SK-MEL-5 (cell line): ENCODE data around the genes CCNL1 and LXN.

DNA sequence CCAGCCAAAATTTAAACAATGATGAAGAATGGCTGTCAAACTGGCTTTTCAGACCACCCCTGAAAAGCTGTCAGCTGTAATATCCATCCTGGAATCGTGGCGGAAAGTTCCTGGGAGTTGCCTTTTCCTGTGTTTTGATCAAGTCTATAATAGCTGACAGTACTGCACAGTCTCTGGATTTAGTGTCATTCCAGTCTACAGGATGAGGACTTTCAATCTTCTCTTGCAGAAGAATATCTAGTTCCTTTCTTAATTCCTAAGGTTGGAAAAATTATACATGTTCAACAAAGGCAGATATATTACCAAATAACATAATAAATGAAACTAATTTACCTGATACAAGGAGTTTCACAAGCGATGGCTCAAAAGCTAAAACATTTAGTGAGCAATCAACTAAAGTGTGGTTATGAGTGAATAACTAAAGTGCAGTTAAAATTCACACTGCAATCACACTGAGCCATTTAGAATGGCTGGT is 48.1 kb downstream of the DHX36 start:
RAMPAGE:
- cytosol, long total RNA: no peak
- long total RNA: no peak
- nucleus, long total RNA: no peak

DNA sequence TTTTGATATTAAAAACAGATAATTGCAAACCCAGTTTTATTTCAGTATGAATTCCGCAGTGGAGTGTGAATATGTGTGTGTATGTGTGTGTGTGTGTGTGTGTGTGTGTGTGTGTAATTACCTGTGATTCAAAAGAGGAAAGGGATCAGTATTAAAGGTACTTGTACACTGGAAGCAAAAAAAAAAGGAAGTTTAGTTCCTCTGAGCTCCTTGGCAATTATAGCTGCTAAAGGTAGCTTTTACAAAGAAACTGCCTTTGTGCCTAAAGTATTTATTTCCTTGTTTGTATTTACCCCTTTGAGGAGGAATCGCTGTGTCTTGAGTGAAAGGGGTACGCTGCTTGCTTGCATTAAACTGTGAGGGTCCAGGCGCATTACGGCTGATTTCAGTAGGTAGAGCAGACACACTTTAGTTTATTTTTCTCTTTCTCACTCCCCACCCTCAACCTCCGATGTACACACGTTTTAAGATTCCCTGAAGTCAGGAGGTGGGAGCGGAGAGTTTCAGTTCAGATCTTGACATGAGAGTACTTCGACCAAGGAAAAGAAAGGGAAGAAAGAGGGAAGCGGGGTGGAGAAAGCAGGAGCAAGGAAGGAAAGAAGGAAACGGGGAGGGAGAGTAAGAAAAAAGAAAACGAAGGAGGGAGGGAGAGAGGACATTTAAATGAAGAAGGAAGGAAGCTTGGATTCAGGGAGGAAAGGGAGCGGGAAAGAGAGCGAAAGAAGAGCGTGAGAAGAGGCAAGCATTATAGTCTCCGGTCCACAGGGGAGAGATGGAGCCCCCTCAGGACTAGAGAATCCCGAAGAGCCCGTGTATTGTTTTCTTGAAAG is 1.3 kb upstream of the MME start:
RAMPAGE:
- cytosol, long total RNA: no peak
- long total RNA: no peak
- nucleus, long total RNA: no peak

DNA sequence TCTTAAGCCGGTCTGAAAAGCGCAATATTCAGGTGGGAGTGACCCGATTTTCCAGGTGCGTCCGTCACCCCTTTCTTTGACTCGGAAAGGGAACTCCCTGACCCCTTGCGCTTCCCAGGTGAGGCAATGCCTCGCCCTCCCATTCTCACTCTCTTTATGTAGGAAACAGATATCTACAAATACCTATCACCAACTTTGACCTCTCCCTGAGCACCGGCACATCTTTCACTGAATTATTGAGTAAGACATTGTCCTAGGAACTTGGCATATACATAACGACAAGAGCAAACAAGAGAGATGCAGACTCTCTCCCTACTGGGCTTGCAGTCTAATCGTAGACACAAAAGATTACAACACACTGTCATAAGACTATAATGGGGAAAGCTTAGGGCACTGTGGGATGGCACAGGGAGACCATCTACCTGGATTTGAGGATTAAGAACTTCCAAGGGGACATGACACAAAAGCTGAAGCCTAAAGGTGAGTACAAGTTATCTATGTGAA is 218.6 kb upstream of the STRIT1 start:
RAMPAGE:
- cytosol, long total RNA: no peak
- long total RNA: no peak
- nucleus, long total RNA: no peak

DNA sequence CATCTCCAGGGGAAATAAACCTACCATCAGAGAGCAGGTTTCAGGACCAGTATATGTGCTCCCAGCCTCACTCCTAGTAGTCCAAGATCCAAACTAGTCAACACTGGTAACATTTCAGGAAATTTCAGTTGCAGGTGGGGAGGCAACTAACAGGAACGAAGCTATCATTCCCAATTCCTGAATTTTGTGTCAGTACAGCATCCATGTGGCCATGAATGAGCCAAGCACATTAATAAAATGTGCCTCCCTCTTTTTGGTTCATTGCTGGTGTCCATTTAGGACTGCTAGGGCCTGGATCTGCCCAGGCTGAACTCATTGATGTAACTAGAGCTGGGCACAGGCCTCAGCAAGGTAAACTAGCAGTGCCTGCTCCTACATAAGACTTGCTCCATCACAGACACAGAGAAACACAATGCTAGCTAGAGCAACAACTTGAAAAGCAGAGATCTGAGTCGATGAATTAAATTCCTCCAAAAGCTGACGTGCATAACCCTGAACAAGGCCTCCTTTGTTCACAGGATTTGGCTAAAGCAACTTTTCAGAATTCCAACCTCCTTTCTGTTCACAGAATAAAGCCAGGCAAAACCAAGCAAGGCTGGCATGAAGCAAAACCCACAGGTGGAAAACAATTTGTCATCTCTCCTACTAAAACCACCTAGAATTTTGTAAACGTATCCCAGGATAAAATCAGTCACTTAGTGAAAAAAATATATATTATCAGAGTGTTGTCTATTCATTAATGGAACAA is 40.2 kb downstream of the PLCH1 start:
RAMPAGE:
- cytosol, long total RNA: no peak
- long total RNA: no peak
- nucleus, long total RNA: no peak

DNA sequence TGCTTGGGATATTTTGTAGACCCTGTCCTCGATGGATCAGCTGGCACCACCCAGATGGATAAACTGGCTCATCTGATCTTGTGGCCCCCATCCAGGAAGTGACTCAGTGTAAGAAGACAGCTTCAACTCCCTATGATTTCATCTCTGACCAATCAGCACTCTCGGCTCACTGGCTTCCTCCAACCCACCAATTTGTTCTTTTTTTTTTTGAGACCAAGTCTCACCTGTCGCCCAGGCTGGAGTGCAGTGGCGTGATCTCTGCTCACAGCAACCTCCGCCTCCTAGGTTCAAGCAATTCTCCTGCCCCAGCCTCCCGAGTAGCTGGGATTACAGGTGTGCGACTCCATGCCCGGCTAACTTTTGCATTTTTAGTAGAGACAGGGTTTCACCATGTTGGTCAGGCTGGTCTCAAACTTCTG is 7.8 kb upstream of the GMPS start:
RAMPAGE:
- cytosol, long total RNA: no peak
- long total RNA: no peak
- nucleus, long total RNA: no peak

GRCh38 chr3:156142719-156143714 is 22.6 kb downstream of the KCNAB1 start:
RAMPAGE:
- cytosol, long total RNA: no peak
- long total RNA: no peak
- nucleus, long total RNA: no peak

DNA sequence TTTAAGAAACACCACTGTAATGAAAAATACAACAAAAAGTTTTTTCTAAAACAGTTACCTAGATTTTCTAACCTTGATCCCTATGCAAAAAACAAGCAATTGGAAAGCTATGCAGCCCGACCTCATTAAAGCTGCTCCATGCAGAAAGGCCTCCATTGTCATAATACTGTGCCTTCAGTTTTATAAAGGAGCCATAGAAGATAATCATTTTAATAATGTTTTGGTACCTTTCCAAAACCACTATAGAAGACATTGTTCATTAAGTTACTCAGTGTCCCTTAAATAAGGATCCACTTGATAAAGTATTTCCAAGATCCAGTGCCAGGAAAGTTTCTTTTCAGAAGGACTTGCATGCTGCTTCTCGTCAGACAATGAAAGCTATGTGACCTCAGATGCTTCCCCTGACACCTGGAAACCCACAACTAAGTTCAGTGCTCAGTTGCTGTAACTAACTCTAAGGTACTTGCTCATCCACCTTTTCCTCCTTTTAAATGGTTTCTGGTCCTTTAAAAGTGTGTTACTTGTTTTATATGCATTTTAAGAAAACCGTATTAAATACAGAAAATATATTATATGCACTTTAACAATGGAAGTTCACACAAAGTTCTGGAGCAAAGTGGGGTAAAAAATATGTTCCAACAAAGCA is 7.3 kb downstream of the SSR3 start:
RAMPAGE:
- cytosol, long total RNA: no peak
- long total RNA: no peak
- nucleus, long total RNA: no peak

GRCh38 chr3:156605408-156606579 is 50.9 kb upstream of the SSR3 start:
RAMPAGE:
- cytosol, long total RNA: no peak
- long total RNA: no peak
- nucleus, long total RNA: no peak

RAMPAGE:
- cytosol, long total RNA: no peak
- long total RNA: no peak
- nucleus, long total RNA: no peak
Measured at GRCh38 chr3:156816631-156817536, 9.3 kb upstream of the LEKR1 start.

RAMPAGE:
- cytosol, long total RNA: no peak
- long total RNA: no peak
- nucleus, long total RNA: no peak
Measured at GRCh38 chr3:157087765-157088438, 72.0 kb downstream of the CCNL1 start.

DNA sequence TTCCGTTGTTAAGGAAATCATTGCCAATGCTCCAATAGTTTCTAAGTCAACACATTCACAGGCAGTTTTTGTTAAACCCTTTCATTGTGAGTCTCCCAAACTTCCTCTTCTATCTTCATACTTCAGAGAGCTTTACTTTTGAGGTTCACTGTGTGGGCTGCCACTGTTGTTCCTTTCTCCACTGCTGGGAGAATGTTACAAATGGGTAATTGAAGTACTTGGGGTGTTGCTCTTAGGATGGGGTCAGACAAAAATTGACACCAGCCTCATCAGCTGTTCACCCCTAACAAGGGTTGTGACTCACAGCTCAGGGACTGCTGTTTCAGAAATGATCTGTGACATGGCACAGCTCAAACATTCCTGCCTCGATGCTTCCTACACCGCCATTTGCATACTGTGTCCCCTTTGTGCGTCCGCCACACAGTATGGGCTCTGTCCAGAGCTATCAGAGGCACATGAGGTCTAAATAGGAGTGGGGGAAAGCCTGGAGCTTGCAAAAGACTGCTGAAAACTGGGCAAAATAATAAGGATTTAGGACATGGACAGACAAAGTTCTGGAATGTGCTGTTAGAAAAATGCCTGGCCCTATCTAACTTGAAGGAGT is 44.0 kb downstream of the CCNL1 start:
RAMPAGE:
- cytosol, long total RNA: no peak
- long total RNA: no peak
- nucleus, long total RNA: no peak

DNA sequence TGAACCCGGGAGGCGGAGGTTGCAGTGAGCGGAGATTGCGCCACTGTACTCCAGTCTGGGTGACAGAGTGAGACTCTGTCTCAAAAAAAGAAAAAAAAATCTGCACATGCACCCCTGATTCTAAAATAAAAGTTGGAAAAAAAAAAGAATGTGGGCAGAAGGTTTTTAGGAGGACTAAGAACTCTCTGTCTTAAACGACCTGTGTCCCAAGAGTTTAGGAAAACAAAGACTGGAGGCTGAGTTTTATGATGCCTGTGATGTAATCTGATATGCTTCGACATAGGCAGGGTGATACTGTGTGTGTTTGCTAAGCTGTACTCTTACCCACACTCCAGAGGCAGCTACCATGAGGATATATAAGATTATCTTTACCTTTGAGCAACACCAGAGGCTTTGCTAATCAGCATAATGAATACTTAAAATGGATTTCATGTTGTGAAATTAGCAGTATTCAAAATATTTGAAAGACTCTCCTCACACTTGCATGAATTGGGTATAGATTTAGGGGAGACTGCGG is 34.2 kb downstream of the CCNL1 start:
RAMPAGE:
- cytosol, long total RNA: no peak
- long total RNA: no peak
- nucleus, long total RNA: no peak

RAMPAGE:
- cytosol, long total RNA: no peak
- long total RNA: no peak
- nucleus, long total RNA: no peak
Measured at GRCh38 chr3:157127787-157128181, 32.2 kb downstream of the CCNL1 start.

DNA sequence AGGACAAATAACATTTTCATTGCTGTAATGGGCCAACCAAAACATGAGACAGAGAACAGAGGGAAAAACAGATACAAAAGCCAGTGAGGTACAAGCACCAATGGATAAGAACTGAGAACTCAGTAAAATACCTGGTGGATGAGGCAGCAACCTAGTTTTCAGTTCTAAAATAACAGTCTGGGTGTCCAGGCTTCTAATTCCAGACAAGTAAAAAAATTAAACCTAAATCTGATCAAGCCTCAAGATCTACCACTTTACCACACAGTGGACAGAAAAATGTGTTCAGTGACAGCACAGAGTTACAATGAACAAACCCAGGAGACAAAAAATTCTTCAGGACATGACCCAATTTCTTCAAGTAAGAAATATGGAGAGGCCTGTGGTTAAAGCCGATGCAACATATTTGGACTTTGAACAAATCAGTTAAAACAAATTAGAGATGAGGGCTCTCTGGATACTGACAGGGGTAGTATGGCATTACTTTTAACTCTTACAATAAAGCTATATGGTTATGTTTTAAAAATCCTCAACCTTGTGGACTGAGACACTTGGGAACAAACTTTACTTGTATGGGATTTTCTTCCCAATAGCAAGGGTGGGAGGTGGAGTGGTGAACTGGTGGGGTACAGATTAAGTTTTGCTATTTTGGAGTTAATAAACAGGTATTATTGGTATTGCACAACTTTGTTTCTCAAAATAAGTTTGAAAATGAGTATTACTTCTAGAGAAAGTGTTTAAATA is 14.3 kb downstream of the CCNL1 start:
RAMPAGE:
- cytosol, long total RNA: no peak
- long total RNA: no peak
- nucleus, long total RNA: no peak

DNA sequence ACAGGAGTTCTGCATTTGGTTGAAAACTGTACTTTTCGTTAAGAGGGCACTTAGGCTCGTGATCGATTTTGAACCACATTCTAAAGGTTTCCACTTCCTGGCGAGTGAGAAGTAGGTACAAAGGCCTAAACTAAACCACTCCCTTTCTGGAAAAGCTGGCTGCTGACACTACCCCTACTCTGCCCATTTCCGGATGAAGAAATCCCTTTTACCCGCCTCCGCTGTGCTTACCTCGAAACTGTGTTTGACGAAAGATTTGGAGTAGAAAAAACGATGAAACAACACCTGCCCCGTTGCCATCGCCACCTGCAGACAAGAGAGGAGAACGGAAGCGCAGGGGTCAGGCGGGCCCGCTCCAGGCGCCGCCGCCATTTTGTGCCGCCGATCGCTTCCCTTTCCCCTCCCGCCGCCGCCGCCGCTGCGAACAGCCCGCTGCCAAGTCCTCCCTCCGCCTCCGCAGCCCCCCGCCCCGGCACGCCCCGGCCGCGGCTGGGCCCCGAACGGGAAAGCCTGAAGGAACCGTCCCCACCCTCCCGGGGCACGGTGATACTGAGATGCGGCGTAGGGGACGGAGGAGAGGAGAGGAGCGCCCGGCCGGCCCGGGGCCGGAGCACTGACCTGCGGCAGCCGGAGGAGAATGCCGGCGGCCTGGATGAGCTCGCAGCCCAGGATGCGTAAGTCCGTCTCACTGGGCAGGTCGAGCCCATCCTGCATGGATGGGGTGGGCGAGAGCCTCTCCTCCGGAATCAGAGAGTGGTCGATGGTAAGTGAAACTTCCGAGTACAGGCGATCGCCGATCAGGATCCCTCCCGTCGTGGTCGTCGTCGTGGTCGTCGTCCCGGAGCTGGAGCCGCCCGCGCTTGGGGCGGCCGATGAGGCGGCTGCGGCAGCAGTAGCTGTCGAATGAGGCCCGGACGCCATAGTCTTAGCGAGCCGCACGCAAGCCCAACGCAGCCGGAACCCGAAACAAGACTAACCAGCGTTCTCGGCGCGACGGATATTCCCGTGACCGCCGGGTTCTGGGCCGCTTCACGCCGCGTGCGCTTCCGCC is at the start of gene CCNL1:
CCNL1 (minus strand) TSS at position 974 of the 1,051 bp plus-strand sequence.
RAMPAGE:
- cytosol, long total RNA: start-site peak on the minus strand centred at position 978 of the sequence, 74 bp wide, 338 and 533 reads in 2 replicates
- long total RNA: start-site peak on the minus strand centred at position 957 of the sequence, 36 bp wide, 794 and 819 reads in 2 replicates
- nucleus, long total RNA: start-site peak on the minus strand centred at position 974 of the sequence, 89 bp wide, 7,777 and 1,595 reads in 2 replicates

DNA sequence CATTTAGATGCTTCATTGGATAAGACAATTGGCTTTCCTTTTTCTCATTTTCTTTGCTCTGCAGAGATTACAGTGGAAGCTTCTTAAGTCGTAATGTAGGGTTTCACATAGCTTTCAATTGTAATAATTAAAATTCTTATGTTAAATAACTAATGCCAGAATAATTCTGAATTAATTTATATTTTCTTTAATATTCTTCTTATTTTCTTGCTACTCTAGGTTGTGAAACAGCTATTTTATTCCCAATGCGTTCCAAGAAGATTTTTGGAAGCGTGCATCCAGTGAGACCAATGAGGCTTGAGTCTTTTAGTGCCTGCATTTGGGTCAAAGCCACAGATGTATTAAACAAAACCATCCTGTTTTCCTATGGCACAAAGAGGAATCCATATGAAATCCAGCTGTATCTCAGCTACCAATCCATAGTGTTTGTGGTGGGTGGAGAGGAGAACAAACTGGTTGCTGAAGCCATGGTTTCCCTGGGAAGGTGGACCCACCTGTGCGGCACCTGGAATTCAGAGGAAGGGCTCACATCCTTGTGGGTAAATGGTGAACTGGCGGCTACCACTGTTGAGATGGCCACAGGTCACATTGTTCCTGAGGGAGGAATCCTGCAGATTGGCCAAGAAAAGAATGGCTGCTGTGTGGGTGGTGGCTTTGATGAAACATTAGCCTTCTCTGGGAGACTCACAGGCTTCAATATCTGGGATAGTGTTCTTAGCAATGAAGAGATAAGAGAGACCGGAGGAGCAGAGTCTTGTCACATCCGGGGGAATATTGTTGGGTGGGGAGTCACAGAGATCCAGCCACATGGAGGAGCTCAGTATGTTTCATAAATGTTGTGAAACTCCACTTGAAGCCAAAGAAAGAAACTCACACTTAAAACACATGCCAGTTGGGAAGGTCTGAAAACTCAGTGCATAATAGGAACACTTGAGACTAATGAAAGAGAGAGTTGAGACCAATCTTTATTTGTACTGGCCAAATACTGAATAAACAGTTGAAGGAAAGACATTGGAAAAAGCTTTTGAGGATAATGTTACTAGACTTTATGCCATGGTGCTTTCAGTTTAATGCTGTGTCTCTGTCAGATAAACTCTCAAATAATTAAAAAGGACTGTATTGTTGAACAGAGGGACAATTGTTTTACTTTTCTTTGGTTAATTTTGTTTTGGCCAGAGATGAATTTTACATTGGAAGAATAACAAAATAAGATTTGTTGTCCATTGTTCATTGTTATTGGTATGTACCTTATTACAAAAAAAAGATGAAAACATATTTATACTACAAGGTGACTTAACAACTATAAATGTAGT is 6.0 kb downstream of the PTX3 start:
RAMPAGE:
- cytosol, long total RNA: no peak
- long total RNA: no peak
- nucleus, long total RNA: no peak

DNA sequence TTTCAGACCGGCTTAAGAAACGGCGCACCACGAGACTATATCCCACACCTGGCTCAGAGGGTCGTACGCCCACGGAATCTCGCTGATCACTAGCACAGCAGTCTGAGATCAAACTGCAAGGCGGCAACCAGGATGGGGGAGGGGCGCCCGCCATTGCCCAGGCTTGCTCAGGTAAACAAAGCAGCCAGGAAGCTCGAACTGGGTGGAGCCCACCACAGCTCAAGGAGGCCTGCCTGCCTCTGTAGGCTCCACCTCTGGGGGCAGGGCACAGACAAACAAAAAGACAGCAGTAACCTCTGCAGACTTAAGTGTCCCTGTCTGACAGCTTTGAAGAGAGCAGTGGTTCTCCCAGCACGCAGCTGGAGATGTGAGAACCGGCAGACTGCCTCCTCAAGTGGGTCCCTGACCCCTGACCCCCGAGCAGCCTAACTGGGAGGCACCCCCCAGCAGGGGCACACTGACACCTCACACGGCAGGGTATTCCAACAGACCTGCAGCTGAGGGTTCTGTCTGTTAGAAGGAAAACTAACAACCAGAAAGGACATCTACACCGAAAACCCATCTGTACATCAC is 86.2 kb downstream of the SHOX2 start:
RAMPAGE:
- cytosol, long total RNA: no peak
- long total RNA: no peak
- nucleus, long total RNA: no peak

RAMPAGE:
- cytosol, long total RNA: no peak
- long total RNA: no peak
- nucleus, long total RNA: no peak
Measured at GRCh38 chr3:158585299-158585609, 14.3 kb downstream of the MLF1 start.

RAMPAGE:
- cytosol, long total RNA: start-site peak on the minus strand at chr3:158672577-158672706, 1,856 and 5,266 reads in 2 replicates
- long total RNA: start-site peak on the minus strand at chr3:158672577-158672693, 1,236 and 4,593 reads in 2 replicates
- nucleus, long total RNA: start-site peak on the minus strand at chr3:158672577-158672679, 1,020 and 301 reads in 2 replicates
Measured at GRCh38 chr3:158672209-158673339, at the start of gene LXN. TSS of gene LXN (minus strand) at chr3:158672648.

DNA sequence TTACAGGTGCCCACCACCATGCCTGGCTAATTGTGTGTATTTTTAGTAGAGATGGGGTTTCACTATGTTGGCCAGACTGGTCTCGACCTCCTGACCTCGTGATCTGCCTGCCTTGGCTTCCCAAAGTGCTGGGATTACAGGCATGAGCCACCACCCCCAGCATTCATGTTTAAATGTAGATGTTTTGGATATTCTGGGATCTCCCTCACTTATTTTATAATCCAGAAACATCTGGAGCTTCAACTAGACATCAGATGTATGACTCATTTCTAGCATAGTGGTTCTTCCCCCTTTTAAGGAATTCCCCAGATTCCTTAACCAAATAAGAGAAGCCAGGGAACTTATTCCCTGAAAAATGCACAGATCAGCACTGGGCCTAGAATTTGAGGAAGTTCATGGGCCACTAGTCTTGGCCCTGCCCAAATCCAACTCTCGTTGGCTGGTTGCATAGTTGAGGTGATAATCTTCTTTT is 20.5 kb downstream of the RARRES1 start:
RAMPAGE:
- cytosol, long total RNA: no peak
- long total RNA: no peak
- nucleus, long total RNA: no peak